ENCODE measurements around the genes MTUS2 and KATNAL1.

DNA sequence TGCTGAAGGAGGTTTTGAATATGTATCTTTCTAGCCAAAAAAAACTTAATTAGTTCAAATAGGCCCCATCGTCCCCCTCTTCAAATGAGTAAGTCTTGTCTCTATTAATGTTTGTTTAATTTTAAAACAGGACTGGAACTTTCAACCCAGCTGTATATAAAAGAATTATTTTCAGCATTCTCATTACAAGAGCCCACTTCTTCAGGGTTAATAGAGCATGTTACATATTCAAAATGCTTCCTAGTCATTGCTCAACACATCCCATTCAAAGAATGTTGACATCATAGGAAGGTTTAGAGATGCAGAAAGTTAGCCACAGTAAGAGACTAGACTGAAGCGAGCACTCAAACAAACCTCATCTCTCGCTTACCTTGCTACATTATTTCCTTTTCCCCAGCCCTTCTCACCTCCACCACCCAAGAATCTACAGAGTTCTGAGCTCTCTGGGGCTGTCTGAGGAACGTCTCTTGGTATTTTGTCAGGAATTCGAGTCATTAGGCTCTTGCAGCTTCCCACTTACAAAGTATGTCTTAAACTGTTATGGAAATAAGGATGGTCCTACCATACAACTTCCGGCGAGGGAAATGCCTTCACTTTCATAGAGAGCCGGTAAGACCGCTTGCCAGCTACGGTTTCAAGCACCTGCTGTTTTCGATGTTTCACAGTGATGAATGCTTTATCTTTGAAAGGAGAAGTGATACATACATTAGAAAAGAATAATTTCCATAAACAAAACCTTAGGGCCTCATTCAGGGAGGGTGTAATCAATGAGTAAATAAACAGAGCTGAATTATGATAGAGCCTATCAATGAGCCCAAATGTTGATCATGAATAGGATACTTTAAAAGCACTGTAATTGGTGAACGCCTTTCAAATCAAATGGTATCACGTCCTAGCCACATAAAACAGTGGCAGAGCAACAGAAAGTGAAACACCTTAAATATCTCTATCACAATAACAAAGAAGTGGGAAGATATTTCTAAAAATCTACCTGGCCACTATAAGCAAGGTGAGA lies 65.1 kb downstream of the FLT1 start:
- PRO-cap: no peak
- RAMPAGE, long total RNA, 2 experiments: no peak in any of the 2 experiments

GRCh38 chr13:28494254-28494683 lies 659 bp downstream of the FLT1 start:
- PRO-cap: no peak
- RAMPAGE, long total RNA, 2 experiments: no peak in any of the 2 experiments

DNA sequence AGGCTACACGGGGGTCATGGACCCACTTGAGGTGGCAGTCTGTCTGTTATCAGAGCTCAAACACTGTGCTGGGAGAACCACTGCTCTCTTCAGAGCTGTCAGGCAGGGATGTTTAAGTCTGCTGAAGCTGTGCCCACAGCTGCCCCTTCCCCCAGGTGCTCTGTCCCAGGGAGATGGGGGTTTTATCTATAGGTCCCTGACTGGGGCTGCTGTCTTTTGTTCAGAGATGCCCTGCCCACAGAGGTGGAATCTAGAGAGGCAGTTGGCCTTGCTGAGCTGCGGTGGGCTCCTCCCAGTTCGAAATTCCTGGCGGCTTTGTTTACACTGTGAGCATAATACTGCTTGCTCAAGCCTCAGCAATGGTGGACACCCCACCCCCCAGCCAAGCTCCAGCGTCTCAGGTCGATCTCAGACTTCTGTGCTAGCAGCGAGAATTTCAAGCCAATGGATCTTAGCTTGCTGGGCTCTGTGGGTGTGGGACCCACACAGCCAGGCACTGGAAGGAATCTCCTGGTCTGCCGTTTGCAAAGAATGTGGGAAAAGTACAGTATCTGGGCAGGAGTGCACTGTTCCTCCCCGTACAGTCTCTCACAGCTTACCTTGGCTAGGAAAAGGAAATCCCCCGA lies 25.1 kb downstream of the SLC46A3 start:
- PRO-cap: no peak
- RAMPAGE, long total RNA, 2 experiments: no peak in any of the 2 experiments

DNA sequence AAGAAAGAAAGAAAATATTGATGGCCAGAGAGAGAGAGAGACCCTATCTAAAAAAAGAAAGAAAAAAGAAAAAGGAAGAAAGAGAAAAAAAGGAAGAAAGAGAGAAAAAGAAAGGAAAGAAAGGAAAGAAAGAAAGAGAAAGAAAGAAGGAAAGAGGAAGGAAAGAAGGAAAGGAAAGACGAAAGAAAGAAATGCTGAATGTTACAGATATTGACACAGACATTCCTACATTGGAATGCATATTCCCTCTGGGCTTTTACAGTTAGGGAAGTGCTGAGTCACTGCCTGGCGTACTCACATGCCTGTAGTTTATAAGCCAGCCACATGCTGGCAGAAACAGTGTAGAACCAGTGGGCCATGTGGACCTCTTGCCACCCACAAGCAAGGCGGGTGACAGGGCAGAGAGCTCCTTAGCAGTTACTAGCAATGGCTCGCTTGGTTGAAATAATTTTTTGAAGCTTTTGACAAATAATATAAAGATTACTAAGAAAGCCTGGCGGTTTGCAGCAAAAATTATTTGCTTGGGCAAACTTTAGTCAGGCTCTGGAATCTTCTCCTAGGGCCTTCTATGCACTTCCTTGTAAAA lies 34.7 kb upstream of the SLC46A3 start:
- PRO-cap: no peak
- RAMPAGE, long total RNA, 2 experiments: no peak in any of the 2 experiments

DNA sequence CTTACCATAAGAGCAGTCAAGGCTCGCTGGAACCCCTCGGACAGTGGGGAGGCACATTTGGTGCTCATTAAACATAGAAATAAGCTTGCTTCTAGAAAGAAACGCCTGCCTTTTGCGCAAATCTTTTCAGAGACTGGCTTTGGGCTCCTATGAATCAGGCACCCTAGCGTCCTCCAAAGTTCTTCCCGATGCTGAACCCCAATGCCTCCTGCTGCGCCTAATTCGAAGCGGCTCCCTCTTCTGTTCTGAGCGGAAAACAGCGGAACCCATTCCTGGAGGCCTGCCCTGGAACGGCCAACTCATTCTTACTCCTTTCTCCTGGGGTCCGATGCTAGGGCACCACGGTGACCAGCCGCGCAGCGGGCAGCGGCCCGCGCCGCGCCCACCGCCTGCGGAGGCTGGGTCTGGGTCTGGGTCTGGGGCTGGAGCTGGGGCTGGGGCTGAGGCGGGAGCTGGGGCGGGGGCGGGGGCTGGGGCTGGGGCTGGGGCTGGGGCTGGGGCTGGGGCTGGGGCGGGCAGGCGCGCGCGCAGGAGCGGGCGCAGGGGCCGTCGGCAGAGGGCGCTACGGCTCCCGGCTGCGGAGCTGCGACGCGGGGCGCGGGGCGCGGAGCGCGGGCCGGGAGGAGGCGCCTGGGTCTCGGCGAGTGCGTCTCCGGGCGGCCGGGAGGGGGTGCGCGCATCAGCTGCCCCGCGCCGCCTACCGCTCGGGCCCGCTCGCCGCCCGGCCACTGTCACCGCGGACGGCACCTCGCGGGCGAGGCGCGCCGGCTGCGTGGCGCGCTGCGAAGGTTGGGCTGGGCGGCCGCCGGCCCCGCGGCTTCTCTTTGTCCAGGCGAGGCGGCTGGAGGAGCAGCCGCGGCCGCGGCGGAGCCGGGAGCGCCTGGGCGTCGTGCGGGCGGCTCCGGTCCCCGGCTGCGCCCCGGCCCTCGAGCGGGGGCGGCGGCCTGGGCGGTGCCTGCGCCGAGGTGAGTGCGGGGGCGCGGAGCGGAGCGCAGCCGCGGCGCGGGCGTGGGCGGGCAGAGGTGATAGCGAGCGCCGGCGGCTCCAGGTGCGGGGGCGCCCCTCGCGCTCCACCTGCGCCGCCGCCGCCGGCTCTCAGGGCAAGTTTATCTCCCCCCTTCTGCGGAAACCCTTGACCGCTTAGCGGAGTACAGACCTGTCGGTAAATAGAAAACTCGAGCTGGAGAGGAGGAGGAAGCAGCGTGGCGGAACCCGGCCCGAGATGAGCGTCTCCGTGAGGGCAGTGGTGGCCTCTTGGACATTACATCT lies at the start of gene MTUS2:
Gene MTUS2 (plus strand): TSS at position 1,019 of the 1,269 bp plus-strand sequence.
- PRO-cap: no peak
- RAMPAGE, long total RNA, 2 experiments: no peak in any of the 2 experiments

DNA sequence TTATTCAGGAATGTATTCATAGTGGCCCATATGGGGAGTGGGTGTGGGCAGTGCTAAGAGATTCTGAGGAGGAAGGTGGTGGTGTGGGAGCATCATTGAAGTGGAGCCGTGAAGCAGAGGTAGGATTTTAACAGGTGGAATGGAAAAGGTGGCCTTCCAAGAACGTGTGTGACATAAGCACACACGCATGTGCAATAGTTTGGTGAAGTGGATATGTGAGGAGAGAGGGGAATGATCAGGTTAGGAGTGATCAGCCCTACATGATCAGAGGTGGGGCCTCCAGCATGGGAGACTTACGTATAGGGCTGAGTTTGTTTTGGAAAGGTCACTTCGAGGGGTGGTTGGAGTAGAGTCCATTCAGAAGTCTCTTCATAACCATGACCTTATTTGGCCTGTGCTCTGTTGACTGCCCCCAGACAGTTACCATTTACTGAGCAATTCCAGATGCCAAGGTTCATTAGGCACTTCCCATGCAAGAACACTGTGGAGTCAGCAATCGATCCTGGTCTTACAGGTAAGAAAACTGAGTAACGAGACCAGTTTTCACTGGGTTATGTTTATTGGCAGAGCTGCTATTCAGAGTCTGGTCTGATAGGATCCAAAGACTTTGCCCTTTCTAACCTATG lies 134.5 kb downstream of the MTUS2 start:
- PRO-cap: no peak
- RAMPAGE, long total RNA, 2 experiments: no peak in any of the 2 experiments

DNA sequence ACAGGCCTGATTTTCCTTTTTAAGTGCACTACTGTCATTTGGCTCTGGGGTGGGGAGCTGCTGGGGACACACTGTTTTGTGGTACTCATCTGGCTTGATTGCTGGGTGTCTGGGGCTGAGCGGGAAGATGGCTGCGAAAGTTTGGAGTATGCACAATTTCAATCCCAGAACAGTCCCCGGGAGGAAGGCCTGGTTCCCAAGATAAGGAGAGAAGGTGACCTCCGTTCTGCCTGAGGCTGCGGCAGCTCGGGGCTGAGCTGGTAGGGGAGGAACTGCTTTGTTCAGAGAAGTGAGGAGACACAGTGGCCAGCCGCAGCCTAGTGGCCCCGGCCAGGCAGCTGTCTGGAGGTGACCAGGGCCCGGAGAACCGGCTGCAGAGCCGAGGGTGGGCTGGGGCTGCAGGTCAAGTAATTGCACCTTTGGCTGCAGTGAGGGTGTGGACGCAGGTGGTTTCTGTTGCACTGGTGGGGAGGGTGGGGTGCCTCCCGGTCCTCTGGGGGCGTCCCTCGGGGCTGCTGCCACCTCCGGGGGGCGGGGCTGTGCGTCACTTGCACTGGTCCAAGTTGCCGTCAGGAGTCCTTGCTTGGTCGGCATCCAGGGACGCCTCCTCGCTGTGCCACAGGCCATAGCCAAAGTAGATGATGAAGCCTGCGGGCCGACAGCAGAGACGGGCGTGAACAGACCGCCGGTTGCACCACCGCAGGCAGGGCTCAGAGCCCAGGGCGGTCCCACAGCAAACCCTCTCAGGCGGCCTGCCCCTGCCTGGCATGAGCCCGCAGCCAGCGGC lies 81.4 kb downstream of the SLC7A1 start:
- PRO-cap: no peak
- RAMPAGE, long total RNA, 2 experiments: no peak in any of the 2 experiments

GRCh38 chr13:29849350-29850142 lies 871 bp downstream of the UBL3 start:
- PRO-cap: bidirectional peak, plus-strand start at chr13:29849804, minus-strand start at chr13:29849854
- RAMPAGE, long total RNA, 2 experiments: no peak in any of the 2 experiments

DNA sequence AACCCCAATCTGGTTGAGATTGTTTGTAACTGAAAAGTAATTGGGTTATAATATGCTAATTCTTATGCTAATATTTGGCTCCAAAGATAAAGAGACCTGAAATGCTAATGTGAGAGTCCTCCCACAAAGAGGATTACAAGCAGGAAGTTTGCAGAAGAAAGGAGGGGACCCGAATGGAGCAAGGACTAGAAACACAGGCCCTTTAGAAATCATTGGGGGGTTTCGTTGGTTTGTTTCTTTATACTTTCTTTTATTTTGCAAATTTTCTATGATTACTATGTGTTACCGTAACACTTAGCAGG lies 93.0 kb upstream of the UBL3 start:
- PRO-cap: no peak
- RAMPAGE, long total RNA, 2 experiments: no peak in any of the 2 experiments

DNA sequence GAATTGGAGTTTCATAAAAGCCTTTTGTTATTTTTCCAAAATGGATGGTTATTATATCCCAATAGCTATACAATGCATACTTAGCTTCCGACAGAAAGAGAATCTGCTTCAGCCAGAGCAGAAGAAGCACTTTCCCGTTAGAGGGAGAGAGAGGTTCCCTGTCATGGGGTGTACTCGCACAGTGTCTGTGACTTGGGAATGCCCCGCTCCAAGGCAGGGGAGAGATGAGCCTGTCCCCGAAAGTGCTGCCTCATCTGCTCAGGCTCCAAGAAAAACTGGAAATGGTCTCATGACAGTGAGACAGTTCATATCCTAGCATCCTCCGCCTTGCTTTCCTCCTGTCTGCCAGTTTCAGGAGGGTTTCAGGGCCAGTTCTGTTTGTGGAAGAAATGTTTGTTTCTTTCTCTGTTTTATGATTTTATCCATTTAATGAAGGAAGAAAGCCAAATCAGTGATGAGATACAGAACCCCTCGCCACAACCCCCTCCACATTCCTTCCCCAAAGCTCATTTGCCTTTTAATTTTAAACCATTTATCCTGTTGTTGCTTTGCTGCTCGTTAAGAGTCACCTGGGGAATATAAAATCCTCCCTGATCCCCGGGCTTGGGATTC lies 144.5 kb upstream of the UBL3 start:
- PRO-cap: no peak
- RAMPAGE, long total RNA, 2 experiments: no peak in any of the 2 experiments

- PRO-cap: no peak
- RAMPAGE, long total RNA, 2 experiments: no peak in any of the 2 experiments
Observed at GRCh38 chr13:30072396-30073086, 222.1 kb upstream of the UBL3 start.

GRCh38 chr13:30306461-30307780 lies at the start of gene KATNAL1:
KATNAL1 (minus strand) TSS chr13:30307551.
- PRO-cap: bidirectional peak, plus-strand start at chr13:30307200, minus-strand start at chr13:30306856; bidirectional peak, plus-strand start at chr13:30307604, minus-strand start at chr13:30307424
- RAMPAGE, long total RNA, 2 experiments: start-site peak on the minus strand in 2 of 2 experiments, at chr13:30306848-30307477 at its widest, 8 to 73 reads per replicate

- PRO-cap: no peak
- RAMPAGE, long total RNA, 2 experiments: no peak in any of the 2 experiments
Observed at GRCh38 chr13:30396380-30397176, 25.7 kb upstream of the UBE2L5 start.

- PRO-cap: bidirectional peak, plus-strand start at chr13:30421300, minus-strand start at chr13:30421205
- RAMPAGE, long total RNA, 2 experiments: no peak in any of the 2 experiments
Observed at GRCh38 chr13:30421118-30421502, 1.2 kb upstream of the UBE2L5 start.

- PRO-cap: no peak
- RAMPAGE, long total RNA, 2 experiments: no peak in any of the 2 experiments
Observed at GRCh38 chr13:30422598-30423062, 337 bp downstream of the UBE2L5 start.

DNA sequence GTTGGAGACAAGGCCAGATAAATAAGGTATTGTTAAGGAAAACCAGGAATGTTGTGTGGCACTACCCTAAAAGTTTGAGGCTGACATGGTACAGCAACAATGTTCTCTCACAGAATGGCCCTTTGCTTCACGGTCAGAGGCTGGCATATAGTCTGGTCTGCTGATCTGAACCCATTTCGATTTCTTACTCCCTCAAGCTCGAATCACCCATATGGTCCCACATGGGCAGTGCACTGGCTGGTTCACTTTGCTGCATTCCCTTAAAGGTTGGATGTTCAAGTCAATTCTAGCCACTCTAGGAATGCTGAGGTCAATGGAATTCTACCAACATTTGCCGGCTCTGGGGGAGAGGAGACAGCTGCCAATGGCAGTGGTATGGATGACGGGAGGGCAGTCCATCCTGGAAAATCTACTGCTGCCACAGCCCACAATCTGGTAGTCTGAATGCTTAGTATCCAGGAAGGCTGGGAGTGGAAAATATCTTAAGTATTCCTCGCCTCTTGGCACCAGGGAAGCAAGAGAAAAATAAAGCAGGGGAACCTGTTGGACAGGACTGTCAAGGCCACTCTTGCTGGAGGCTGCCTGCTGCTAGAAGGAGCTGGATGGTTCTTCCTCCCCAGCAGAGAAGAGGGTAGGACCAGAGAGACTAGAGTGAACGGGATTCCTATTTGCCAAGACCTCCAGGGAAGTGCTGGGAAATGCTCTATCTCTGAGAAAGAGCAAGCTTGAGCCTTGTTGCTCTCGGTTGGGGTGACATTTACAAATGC lies 20.5 kb upstream of the HMGB1 start:
- PRO-cap: bidirectional peak, plus-strand start at position 649 of the sequence, minus-strand start at position 414 of the sequence
- RAMPAGE, long total RNA, 2 experiments: no peak in any of the 2 experiments

DNA sequence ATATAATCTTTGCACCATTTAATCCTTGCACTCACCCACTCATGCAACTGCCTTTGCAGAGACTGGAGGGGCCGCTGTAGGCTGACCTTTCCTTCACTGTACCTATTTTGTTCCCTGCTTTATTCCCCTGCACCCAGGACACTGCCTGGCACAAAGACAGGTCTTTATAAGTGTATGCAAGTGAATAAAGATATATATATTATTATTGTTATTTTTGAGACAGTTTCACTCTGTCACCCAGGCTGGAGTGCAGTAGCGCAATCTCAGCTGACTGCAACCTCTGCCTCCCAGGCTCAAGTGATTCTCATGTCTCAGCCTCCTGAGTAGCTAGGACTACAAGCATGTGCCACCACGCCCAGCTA lies 3.9 kb downstream of the ALOX5AP start:
- PRO-cap: no peak
- RAMPAGE, long total RNA, 2 experiments: no peak in any of the 2 experiments

DNA sequence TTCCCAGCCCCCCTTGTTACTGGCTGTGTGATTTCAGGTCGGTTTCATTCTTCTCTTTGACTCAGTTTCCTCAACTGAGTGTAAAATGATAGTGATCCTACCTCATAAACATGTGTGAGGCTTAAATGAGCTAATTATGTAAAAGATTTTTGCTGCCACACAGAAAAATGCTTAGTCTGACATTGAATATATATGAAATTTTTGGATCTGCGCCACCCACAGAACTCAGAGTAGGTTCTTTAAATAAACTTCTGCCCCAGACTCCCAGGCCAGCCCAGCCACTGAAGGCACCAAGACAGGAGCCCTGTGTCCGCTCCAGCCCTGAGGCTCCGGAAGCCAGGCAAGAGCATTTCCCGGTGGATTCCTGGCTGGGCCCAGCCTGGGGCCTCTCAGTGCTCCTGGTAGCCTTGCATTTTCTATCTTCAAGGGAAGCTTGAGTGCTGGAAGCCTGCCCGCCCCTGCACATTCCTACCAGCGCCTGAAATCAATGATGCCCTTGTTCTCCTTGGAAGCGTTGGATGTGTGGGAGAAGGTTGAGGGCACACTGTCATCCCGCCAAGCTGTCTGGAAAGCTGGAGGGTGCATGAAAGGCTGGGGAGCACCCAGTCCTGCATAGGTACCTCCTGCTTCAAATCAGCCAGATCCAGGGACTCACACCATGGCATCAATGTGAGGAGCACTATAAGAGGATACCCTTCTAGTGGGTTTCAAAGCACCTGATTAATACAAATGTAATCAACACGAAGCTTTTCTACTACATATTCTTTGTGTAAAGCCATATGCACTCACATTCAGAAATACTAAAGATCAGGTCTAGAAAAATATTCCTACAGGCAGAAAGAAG lies 70.3 kb downstream of the ALOX5AP start:
- PRO-cap: no peak
- RAMPAGE, long total RNA, 2 experiments: no peak in any of the 2 experiments

DNA sequence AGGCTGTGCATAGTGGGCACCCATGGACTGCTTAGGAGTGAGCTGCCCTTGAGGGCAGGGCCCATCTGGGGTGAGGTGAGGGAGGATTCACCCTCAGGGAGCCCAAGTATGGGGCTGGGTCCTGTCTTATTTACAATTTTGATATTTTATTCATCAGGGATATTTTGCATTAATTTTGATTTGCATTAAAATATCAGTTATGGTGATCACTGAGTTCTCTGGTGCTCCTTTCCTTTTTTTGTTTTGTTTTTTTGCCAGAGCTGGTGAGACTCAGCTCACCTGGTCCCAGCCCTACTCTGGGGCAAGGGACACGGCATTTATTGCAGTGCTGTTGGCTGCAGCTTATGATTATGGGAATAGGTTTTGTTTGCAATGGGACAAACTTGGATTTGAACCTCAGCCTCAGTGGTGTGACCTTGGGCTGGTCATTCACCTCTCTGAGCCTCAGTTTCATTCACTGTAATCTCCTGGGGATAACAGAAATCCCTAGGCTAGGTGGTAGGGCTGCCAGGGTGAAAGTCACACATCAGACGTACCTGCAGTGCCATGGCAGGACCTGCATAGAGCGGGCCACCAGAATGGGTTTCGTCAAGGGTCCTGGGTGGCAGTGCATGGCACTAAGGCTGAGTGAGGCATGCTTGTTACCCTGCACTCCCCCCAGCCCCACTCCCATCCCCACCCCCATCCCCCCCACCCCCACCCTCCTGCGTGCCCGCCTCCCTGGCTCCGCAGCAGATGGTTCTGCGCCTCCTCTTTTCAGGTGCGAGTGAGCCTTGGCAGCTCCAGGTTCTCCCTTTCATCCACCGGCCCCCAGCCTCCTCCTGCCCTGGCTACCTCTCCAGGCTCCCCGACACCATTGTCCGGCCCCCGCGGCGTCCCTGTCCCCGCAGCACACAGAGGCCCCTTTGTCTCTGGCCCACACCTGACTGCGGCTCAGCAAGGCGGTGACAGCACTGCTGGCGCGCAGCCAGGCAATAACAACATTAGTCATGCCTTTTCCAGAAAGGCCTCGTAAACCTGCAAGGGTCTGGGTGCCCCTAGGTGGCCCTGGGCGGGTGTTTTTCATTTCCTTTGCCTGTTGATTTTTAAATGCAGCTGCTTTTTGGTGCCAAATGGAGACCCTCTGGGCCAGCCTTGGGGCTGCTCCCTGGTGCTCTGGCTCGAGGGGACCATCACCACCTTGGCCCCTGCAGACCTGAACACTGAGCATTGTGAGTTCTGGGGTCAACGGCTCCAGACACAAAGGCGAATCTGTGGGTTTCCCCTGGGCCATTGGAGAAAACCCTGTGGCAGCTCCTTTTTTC lies 73.5 kb upstream of the MEDAG start:
- PRO-cap: unidirectional peak, minus-strand start at position 895 of the sequence; unidirectional peak, minus-strand start at position 928 of the sequence
- RAMPAGE, long total RNA, 2 experiments: no peak in any of the 2 experiments

DNA sequence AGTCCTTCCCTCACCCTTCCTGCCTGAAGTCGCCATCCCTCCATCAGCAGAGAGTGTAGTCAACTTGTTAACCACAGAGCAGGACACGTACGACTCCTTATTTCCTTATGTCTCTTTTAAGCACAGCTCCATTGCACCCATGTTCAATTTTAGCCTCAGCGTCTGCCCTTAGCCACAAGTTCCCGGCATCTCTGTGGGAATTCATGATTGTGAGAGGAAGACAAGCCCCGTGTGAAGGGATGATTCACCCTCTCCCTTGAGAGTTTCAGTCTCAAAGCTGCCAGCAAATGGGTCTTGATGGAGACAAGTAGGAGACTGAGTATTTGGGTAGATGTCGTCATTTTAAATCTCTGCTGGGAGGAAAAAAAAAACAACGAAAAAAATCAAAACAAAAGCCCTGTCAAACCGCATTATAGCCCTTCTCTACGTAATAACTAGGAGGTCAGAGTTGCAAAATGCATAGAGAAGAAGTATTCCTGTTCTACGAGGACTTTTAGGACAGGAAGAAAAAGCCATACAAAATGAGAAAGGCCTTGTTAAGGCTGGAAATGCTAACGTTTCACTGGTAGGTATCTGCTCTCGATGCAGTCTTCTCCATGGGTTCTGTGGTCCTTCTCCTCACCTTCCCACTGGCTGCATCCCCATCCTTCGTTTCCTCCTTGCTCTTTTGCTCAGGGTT lies 58.1 kb upstream of the MEDAG start:
- PRO-cap: no peak
- RAMPAGE, long total RNA, 2 experiments: no peak in any of the 2 experiments

Measured in prostate gland (tissue), 2 donors.